Ileum (tissue), 1 donor: Measurements from ENCODE around the genes SPINK14 and FBXO38.

DNA sequence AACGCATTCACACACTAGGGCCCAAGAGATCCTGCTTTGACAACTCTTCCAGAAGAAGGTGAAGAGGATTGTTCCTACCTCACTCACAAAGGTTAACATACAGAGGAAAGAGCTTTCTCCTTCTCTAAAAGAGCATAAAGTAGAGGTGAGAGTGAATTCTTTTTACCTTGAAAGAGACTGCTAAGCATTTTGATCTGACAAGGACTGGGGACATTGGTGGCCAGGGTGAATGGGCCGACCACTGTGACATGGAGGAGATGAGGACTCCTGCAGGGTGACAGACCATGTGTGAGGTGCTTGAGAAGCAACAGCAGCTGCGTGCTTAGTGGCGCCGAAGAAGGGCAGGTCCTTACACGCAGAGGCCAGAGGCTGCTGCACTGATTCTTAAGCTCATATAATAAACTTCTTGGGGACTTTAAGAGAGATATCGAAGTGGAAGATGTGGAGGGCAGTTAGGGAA, 8.6 kb upstream of the JAKMIP2 start:
- PRO-cap: no peak

GRCh38 chr5:147873934-147875134, 4.2 kb upstream of the SCGB3A2 start:
- PRO-cap: no peak

- PRO-cap: no peak
Observed at GRCh38 chr5:148088023-148088688, 24.4 kb downstream of the SPINK5 start.

- PRO-cap: no peak
Observed at GRCh38 chr5:148089344-148089663, 25.5 kb downstream of the SPINK5 start.

- PRO-cap: no peak
Observed at GRCh38 chr5:148090423-148091396, 26.9 kb downstream of the SPINK5 start.

GRCh38 chr5:148111477-148111993, 47.8 kb downstream of the SPINK5 start:
- PRO-cap: no peak

- PRO-cap: no peak
Observed at GRCh38 chr5:148119672-148120422, 48.5 kb upstream of the SPINK14 start.

DNA sequence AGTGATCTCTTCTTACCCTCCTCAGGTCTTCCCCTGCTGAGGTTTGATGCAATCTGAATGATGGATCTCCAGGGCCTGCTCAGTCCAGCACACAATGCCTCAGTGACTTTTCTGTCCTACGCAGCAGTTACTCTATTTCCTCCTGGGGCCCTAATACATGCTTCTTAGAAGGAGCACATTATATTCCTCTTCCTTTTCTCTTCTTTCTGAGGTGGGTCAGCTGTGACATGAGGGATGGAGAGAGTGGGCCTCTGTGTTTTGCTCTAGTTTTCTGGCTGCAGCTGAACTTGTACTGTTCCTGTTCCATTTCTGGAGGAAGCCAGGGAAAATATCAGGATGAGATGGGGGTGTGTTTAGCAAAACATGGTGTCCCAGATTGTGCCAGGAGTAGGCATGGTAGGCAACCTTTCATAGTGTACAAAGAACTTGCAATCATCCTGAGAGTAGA, at the start of gene SPINK14:
Gene SPINK14 (plus strand): TSS at position 190 of the 448 bp plus-strand sequence.
- PRO-cap: no peak

GRCh38 chr5:148383523-148384102, at the start of gene FBXO38:
TSS of gene FBXO38 (plus strand) at chr5:148383958.
- PRO-cap: bidirectional peak, plus-strand start at chr5:148383935, minus-strand start at chr5:148383745

DNA sequence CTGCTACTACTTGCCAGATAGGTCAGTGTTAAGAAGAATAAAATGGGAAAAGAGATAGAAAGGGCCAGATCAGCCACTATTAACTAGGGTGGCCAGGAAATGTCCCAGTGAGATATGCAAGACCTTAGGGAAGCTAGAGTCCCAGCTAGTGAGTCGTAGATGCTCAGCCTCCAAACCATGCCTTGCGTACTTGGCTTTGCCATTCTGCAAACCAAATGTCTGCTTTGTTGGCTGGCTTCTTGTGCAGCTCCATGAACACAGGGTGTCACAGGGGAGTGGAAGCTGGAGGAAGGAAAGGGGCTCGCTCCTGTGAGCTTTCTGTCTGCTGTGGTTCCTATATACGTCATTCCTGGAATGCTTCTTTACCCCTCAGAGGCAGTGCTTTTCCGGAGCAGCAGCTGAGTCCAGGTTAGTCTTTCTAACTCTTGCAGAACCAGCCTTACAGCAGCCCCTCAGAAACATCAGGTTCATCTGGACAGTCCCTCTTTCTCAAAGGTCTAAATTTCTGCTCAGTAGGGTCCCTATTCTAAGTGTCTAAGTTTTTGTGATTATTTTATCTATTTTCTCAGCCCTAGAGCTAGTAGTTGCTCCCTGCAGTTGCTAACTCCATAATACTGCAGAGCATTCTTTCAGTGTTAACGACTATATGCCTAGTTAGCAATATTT, 69.1 kb downstream of the FBXO38 start:
- PRO-cap: no peak

DNA sequence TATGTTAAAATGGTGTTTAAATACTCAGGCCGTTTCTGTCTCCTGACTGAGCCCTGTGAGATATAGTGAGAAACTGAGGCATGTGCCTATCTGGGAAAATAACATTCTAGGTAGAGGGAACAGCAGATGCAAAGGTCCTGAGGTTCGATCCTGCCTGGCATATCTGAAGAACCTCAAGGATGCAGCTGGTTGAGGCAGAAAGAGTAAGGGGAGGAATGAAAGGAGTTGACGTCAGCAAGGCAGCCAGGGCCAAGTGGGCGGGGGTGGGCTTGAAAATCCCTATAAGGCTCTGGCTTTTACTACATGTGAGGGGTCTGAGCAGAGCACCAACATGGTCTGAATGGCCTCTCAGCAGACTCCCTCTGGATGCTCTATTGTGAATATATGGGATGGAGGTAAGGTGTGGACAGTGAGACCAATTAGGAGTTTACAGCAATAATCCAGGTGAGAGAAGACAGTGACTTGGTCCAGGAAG, 69.7 kb downstream of the FBXO38 start:
- PRO-cap: no peak

- PRO-cap: no peak
Observed at GRCh38 chr5:148454481-148454858, 70.7 kb downstream of the FBXO38 start.

DNA sequence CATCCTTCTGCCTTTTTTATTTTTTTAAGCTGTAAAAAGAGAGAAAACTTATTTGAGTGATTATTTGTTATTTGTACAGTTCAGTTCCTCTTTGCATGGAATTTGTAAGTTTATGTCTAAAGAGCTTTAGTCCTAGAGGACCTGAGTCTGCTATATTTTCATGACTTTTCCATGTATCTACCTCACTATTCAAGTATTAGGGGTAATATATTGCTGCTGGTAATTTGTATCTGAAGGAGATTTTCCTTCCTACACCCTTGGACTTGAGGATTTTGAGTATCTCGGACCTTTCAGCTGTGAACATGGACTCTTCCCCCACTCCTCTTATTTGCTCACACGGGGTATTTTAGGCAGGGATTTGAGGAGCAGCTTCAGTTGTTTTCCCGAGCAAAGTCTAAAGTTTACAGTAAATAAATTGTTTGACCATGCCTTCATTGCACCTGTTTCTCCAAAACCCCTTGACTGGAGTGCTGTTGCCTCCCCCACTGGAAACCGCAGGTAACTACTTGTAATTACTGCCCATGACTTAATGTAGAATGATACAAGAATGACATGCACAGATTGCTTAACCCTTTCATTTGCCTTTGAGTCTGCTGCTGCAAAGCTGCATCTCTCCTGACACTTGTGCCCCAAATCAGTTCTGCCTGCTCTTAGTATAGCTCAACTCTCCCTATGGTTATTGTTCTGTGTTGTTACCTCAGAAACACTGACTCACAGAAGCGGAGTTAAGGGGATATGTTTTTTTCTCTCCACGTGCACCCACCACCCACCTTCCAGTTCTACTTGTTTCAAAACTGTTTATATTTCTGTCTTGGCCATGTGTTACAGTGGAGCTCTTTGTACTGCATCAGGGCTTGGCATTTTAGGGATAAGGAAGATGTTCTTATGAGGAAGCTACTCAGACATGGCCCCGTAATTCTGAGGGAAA, 2.0 kb downstream of the ADRB2 start:
- PRO-cap: no peak

DNA sequence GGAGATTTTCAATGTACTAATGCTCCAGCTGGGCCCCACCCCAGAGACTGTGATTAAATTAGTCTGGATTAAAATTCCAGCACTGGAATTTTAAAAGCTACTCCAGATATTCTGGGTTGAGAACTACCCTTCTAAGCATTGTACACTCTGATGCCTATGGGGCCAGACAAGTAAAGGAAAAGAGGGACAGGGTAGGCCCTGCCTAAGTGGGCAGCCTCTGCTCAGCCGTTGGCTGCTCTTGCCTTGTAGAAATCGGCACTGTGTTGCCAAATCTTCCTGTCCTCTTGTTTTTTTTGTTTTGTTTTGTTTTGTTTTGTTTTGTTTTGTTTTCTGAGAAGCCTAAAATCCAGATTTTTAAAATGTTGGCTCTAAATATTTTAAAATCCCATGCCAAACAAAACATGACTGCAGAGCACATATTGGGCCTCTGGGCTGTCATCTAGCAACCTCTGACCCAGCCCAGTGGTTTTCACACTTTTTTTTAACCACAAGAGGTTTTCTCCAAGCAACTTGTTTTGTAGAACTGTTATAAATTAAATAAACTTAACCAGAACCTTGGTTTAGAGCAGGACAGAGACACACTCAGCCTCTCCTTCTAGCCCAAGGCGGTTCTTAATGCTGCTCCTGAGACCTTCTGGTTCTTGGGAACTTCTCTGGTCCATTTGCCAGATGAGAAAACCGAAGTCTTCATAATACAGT, 29.1 kb downstream of the ADRB2 start:
- PRO-cap: no peak

DNA sequence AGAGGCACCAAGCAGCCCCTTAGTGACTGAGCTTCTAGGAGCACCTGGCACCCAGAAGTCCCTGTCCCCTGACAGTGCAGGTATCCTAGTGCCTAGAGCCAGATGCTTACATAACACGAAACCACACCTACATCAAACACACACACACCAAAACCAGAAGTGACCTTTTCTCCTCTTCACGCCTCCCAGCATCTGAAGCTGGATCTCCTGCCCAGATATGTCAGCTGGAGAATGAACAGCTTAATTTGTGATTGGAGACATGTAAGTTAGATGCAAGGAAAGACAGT, 89.0 kb downstream of the ADRB2 start:
- PRO-cap: no peak

GRCh38 chr5:148972785-148973625, 89.9 kb downstream of the SH3TC2 start:
- PRO-cap: no peak

DNA sequence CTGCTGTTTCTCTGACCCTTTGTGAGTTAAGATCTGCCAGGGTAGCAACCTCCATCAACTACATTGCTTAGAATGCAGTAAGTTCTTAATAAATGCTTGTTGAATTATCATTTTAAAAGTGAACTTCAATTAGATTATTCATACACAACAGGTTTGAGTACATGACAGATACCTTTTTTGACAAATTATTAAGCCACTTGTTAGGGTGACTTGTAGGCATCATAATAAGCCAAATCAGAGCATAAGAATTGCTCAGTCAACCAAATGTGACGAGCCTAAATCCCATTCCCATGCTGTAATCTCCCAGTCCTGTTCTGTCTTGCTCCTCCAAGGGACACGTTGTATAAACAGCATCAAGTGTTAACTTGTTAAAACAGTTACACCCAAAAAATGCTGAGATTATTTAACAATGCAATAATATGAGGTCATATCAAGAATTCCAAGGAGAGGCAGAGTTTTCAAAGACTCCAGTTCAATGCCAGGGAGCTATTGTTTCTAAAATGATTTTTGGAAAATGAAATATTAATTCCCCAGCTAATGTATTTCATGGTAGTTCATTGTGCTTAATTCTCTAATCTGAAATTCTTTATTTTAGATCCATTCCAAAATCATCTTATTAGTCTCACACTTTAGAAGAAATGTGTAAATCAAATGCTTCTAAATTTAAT, 76.2 kb downstream of the SH3TC2 start:
- PRO-cap: no peak

- PRO-cap: no peak
Observed at GRCh38 chr5:149259706-149260721, 11.6 kb upstream of the AFAP1L1 start.

DNA sequence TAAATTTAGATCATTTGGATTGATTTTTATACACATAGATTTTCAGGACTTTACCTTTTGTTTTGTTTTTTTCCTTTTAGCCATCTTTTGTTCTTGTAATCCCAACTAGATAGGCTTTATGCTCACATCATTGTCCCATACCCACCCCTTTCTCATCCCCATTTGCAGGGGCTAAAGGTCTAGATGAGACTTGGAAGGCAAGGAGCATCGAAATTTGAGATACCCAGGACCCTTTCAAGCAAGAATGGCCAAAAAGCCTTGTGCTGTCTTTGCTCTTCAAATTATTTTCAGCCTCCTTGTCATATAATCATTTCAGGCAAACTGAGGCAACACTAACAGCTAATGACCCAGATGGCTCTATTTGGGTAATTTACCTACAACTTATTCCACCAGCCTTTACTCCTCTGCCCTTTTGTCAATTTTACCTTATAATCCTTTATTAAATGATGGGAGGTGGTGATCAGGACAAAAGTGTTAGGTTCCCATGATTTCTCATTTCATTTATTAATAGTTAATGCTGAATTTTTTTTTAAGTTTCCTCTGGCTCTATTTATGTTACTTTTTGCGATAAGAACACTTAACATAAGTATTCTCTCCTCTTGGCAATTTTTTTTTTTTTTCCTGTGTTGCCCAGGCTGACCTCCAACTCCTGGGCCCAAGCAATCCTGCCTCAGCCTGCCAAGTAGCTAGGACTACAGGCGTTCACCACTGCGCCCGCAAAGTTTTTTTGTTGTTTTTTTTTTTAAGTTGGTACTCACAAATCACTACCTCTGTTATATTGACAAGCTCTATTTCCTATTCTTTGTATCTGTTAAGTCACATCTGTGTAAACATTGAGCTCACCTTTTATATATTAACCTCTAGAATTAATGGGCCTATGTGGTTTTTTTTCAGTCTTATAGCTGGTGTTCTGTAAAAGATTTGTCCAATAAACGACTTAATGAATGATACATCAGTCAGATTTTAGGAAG, 5.8 kb upstream of the PCYOX1L start:
- PRO-cap: no peak

GRCh38 chr5:149381937-149382440, 2.9 kb upstream of the IL17B start:
- PRO-cap: no peak